Cardiac muscle cell (in vitro differentiated cells and primary cell): ENCODE data around the genes PRDM15 and C2CD2.

DNA sequence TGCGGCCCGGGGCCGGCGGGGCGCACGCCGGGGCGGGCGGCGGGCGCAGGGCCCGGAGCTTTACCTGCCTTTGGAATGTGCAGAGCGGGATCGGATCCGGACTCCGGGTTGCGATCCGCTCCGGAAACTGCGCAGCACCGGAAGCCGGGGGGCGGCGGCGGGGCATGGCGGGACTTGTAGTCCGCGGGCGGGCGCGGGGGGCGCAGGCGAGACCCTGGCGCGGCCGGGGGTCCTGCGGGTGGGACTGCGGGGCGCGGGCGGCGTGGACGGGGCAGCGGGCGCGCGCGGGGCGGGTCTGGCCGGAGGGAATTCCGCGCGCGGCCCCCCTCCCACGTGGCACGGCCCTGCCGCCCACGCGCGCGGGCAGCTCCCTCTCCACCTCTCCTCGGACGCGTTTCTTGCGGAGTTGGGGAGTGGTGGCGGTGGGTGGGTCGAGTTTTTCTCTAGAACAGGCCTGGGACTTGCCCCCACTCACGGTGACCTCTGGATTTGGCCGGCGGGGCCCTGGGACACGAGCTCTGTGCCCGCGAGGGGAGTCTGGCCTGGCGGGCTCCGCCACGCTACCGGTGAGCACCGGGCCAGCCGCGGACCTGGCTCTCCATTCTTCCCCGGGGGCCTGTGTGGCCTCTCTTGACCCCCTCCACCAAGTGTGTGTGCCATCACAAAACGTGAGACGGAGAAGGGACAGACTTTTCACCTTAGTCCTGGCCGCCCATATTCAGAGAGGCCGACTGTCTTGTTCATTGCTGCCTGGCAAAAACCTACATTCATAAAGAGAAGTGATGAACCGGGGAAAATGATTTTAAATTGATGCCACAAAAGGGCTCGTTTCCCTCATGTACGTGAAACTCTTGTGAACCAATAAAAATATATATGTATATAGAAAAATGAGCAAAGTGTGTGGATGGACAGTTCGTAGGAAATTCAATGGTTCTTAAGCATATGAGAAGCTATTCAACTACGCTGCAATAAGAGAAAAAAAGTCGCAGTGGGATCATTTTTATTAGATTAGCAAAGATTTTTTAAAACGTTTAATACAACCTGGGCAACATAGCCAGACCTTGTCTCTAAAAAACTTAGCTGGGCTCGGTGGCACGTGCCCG, at the start of gene PRDM15:
PRDM15 (minus strand) TSS at position 139 of the 1,103 bp plus-strand sequence.
- RAMPAGE, long total RNA = start-site peak on the minus strand centred at position 121 of the sequence, 58 bp wide, 18 and 25 reads in 2 replicates
- RRBS = 2% methylated on average over 39 of the region's 95 CpGs

DNA sequence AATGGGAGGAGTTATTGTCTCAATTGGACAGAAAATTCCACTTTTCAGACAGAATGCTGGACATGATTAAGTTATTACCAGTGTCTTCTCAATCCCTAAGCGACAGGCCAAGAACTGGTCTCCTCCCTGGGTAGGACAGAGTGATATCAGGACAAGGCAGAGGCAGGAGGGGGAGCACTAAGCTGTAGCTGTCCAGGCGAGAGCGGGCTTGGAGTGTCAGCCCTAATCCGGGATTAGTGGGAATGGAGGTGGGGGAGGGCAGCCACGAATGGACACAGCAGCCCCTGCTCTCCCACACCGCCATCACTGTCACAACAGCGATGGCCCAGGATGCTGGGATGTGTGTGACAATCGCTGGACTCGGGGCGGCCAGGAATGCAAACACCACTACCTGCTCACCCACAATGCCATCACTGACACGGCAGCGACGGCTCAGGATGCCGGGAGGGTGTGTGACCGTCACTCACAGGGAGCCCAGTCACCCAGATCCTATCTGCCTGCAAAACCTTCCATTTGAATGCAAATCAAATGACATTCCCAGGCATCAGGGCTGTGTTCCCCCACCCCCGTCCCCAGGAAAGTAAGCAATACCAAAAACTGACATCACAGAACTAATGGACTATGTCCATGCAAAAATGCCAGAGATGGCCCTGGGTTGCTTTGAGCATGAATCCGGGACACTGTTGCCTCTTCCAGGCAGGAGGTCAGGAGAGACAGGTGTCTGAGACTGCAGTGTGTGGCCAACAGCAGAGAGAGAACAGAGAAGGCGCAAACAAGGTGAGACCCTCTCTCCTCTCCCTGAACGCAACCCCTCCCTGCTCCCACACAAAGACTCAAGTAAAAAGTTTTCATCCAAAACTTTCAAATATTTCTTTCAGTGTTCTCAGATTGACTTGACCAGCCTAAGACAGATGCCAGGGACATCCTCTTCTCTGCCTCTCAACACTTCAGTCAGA, 2.7 kb downstream of the C2CD2 start:
- RAMPAGE, long total RNA = no peak
- RRBS = no CpG with 5 or more reads among the region's 19 CpGs

GRCh38 chr21:41952710-41953270, 1.0 kb downstream of the C2CD2 start:
- RAMPAGE, long total RNA = no peak
- RRBS = no CpG with 5 or more reads among the region's 26 CpGs

DNA sequence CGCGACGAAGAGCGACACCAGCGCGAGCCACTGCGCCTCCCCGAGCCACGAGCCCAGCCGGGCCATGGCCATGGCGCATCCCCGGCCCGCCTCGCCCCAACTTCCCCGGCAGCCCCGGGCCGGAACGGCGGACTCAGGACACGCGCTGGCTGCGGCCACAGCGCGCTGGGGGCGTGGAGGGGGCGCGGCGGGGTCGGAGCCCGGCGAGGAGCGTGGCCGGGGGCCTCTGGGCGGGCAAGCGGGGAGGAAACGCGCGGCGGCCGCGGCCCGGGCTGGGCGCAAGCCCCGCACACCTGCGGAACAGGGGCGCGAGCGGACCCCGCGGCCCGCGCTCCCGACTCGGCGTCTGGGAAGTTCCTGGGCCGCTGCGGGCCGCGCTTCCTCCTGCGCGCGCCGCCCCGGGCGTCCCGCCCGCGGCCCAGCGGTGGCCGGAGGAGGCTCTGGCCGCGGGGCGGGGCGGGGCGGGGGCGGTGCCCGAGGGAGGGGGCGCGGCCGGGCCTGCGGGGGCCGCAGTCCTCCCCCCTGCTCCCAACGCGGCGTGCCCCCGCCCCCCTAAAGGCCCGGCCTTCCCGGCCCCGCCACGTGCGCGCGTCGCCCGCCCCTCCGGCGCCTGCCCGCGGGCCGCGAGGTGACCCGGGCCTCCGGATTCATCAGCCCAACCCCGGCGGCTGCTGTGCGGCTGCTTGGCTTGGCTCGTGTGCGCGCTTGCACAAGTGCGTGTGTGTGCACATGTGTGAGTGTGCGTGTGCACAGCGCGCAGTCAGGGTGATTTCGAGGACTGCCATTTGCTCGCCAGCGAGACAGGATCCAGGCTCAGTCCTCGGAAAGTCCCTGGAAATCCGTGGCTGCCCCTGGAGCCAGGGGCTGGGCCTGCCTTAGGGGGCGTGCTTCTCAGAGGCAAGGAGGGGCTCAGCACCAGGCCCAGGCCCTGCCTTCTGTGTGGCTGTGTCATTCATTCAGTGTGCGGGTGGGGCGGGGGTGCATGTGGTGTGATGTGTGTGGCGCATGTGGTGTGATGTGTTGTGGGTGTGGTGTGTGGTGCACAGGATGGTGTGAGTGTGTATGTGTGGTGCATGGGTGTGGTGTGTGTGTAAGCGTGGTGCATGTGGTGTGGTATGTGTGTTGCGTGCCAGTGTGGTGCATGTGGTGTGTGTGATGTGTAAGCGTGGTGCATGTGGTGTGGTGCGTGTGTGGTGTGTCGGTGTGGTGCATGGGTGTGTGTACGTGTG, at the start of gene C2CD2:
C2CD2 (minus strand) TSS at position 442 of the 1,229 bp plus-strand sequence.
- RAMPAGE, long total RNA = no peak
- RRBS = 3% methylated on average over 40 of the region's 128 CpGs

DNA sequence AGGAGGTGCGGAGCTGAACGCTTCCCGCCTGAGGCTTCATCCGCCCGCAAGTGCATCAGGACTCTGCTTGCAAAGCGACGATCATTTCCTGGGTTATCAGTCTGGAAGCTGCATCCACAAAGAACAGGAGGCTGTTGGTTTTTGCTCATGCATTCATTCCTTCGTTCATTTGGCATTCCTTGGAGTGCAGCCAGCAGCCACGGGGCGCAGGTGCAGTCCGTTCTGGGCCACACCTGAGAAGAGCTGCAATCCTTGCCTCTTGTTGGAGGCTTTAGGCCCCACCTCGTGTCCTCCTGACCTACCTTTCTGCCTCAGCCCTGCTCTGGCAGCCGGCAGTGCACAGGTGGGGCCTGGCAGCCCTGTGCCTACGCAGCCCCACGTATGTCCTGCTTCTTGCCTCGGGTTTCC, 19.6 kb upstream of the C2CD2 start:
- RAMPAGE, long total RNA = no peak
- RRBS = no CpG with 5 or more reads among the region's 16 CpGs

GRCh38 chr21:41990902-41991689, 19.1 kb downstream of the ZBTB21 start:
- RAMPAGE, long total RNA = no peak
- RRBS = no CpG with 5 or more reads among the region's 21 CpGs

- RAMPAGE, long total RNA = no peak
- RRBS = no CpG with 5 or more reads among the region's 25 CpGs
Measured at GRCh38 chr21:42093769-42094683, 22.9 kb downstream of the UMODL1 start.

DNA sequence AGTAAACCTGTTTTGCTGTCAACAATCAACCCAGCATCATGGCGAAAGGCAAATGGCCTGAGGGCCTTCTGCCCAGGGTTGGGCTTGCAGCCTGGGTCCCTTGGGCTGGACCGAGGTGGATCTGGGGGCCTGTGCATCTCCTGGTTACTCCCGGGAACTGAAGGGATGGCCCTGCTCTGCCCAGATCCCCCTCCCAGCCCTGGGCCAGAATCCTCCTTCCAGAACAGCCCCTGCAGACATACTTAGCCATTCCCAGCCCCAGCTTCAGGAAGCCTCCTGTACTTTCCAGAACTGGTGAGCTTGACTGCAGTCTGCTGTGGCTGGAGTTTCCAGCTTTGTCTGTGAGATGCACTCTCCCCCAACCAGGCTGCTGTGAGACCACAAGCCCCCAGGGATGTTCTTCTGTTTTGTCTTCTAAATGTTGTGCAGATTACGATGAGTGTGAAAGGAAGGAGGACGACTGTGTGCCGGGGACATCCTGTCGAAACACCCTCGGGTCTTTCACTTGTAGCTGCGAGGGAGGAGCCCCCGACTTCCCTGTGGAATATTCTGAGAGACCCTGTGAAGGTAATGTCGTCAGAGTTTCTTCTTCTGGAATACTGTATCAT, 49.6 kb downstream of the UMODL1 start:
- RAMPAGE, long total RNA = no peak
- RRBS = no CpG with 5 or more reads among the region's 11 CpGs

GRCh38 chr21:42230521-42231157, 11.7 kb downstream of the ABCG1 start:
- RAMPAGE, long total RNA = no peak
- RRBS = no CpG with 5 or more reads among the region's 14 CpGs

- RAMPAGE, long total RNA = no peak
- RRBS = no CpG with 5 or more reads among the region's 30 CpGs
Measured at GRCh38 chr21:42275811-42276728, 39.1 kb downstream of the TFF3 start.

DNA sequence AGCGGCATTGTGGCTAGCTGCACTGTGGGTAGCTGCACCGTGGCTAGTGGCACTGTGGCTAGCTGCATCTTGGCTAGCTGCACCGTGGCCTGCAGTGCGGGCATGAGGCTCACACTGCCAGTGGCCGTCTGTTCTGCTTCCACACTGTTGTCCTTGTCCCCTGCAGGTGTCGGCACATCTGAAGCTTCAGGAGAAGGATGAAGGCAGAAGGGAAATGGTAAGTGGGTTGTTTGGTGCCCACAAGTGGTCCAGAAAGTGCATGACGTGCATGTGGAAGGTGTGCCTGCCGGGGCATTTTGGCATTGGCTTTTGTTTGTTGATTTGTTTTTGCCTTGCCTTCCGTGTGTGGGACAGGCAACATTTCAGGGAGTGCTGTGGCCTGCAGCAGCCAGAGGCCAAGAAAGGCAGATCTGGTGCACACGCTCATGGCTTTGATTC, 38.5 kb downstream of the TFF3 start:
- RAMPAGE, long total RNA = no peak
- RRBS = no CpG with 5 or more reads among the region's 10 CpGs

GRCh38 chr21:42287743-42288197, 27.4 kb downstream of the TFF3 start:
- RAMPAGE, long total RNA = no peak
- RRBS = 97% methylated on average over 3 of the region's 25 CpGs

GRCh38 chr21:42299124-42300015, 15.8 kb downstream of the TFF3 start:
- RAMPAGE, long total RNA = no peak
- RRBS = no CpG with 5 or more reads among the region's 19 CpGs

GRCh38 chr21:42414940-42415576, 11.4 kb downstream of the UBASH3A start:
- RAMPAGE, long total RNA = no peak
- RRBS = no CpG with 5 or more reads among the region's 20 CpGs

DNA sequence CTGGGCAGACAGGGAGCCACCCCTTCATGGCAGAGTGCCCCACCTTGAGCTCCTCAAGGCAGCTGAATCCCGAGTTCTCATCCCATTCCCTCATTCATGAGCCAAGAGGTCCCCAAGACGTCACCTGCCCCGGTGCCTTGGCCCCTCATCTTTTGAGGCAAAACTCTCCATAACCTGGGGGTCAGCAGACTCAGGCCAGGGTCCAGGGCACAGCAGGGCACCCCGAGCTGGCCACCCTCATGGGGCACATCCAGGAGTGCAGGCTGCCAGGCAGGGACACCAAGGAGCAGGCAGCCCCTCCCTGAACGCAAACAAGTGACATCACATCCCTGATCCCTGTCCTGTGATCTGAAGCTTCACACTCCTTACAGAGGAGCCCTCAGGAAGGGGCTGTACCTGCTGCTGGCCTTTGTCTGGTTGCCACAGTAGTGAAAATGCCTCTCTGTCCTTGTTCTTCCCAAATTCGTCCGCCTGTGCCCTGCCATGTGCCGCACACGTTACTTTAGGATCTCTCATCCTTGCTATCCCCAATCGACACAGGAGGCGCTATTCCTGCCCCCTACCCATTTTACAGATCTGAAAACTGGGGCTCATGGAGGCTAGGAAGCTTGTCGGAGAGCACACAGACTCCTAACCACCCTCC, 23.4 kb downstream of the UBASH3A start:
- RAMPAGE, long total RNA = no peak
- RRBS = no CpG with 5 or more reads among the region's 12 CpGs

- RAMPAGE, long total RNA = no peak
- RRBS = no CpG with 5 or more reads among the region's 4 CpGs
Measured at GRCh38 chr21:42493387-42493706, 2.7 kb downstream of the RSPH1 start.

DNA sequence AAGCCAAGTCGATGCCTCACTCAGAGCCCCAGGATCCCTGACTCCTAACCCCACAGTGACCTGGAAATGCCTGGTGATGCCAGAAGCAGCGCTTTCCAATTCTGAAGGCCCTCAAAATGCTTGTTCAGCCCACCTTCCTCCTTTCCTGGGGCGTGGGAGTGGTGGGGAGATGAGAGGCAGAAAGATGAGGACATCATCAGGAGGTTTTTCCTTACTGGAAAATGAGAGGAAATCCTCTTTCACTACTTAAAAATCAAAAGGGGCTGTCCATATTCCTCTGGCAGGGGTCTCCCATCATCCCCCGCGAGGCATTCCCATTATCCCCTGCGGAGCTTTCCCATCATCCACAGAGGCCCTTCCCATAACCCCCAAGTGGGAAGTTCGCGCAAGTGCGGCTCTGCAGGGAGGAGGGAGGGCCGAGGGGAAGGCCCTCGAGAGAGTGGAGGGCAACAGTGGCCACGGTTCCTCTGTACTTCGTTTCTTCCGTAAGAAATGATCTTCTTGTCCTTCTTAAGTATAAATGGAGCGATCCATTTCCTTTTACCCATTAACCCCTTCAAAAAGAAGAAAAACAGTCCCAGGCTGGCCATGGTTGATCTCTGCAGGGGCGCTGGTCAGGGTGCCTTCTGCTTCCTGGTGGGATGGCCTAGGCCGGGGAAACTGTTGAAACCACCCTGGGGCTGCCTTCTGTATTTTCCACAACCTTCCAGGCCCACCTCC, 3.4 kb upstream of the RSPH1 start:
- RAMPAGE, long total RNA = no peak
- RRBS = no CpG with 5 or more reads among the region's 17 CpGs

- RAMPAGE, long total RNA = no peak
- RRBS = no CpG with 5 or more reads among the region's 5 CpGs
Measured at GRCh38 chr21:42530194-42530521, 16.5 kb downstream of the SLC37A1 start.

GRCh38 chr21:42577112-42578419, 63.9 kb downstream of the SLC37A1 start:
- RAMPAGE, long total RNA = no peak
- RRBS = no CpG with 5 or more reads among the region's 16 CpGs

DNA sequence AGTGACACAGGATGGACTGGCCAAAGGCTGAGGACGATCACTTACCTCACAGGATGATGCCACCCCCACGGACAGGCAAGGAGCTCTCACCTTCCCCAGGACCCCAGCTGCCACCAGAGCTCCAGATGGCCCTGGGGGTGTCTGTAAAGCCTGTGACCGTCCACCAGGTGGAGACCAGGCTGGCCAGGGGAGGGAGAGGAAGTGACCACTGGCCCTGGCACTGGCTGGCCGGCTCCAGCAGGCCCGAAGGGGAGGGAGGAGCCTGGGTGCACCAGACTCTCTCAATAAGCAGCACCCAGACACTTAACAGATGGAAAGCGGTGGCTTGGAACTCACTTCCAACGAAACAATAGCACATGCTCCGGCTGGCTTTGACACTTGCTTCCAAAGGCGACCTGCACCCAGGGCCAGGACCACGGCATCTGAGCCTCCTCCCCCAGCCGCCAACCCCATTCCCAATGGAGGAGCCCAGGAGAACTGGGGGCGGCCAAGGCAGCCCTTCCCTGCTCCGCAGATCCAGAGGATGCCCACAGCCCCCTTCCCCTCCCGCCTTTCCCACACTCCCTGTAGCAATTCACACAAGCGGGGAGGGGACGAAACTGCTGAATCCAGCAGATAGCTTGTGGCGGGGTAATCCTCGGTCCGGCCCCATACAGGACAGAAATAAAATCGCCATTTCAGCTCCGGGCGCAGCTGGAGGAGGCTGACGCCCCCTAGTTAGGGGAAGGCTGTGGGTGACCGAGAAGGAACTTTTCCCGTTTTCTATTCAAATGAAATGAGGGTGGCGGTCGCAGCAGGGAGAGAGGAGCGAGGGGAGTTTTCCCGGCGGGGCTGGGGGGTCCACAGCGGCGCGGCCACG, 726 bp upstream of the PDE9A start:
- RAMPAGE, long total RNA = no peak
- RRBS = 5% methylated on average over 7 of the region's 34 CpGs